Right ventricle myocardium (tissue), 1 donor: ENCODE measurements around the gene CDH6.

DNA sequence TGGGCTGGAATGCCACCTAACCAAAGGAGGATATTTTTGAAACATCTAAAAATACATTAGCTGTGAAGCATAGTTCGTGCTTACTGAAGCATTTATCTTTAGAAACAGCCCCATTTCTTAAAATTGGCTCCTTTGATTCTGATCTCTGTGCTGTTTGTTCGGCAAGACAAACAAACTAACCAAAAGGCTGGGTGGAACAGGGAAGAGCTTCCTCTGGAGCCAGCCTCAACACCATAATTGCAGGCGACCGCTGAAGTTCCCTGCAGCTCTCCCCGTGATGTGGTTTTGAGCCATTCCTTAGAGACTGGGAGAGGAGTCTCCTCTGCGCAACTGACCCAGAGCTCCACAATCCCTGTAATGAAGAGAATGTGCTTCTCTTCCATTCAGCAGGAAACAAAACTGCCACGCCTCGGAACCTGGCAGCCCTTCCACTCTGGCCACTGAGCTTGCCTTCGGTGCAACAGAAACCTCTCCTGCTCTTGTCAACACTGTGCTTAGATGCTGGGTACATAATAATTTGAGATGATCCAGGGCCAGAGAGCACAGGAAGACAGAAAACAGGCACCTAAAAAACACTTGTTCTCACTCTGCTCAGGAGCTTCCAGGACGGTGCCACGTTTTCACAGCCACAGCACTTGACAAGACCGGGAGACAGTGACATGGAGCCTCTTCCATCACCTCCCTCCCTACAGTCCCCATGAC lies 126.3 kb downstream of the MYO10 start:
- PRO-cap, 2 experiments: no peak in any of the 2 experiments

GRCh38 chr5:17219089-17219532 lies 1.7 kb downstream of the BASP1 start:
- PRO-cap, 2 experiments: no peak in any of the 2 experiments

- PRO-cap, 2 experiments: no peak in any of the 2 experiments
These were observed 57.8 kb downstream of the BASP1 start for GRCh38 chr5:17275133-17275812.

DNA sequence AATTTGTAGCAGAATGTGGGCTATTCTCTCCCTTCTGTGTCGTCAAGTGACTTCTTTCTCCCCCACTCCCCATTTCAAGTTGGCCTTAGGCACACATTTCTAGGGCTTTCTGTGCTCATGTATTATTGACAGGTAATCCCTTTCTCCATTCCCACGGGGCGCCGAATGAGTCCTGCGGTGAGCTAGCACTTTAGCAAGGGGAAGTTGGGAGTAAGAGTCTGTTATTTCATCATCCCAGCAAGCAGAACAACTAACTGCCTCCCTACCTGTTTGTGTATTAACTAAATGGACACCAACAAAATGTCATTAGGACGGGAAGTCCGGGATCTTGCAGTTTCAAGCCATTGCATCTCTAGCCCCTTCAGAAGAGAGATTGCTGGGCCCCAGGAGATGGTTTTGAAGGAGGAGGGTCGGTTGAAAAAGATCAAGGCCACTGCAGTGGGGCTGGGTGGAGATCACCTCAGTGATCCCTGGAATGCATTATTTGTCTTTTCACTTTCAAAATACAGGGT lies 90.9 kb downstream of the H3Y2 start:
- PRO-cap, 2 experiments: no peak in any of the 2 experiments

- PRO-cap, 2 experiments: no peak in any of the 2 experiments
These were observed 55.2 kb downstream of the H3Y2 start for GRCh38 chr5:17436689-17437080.

DNA sequence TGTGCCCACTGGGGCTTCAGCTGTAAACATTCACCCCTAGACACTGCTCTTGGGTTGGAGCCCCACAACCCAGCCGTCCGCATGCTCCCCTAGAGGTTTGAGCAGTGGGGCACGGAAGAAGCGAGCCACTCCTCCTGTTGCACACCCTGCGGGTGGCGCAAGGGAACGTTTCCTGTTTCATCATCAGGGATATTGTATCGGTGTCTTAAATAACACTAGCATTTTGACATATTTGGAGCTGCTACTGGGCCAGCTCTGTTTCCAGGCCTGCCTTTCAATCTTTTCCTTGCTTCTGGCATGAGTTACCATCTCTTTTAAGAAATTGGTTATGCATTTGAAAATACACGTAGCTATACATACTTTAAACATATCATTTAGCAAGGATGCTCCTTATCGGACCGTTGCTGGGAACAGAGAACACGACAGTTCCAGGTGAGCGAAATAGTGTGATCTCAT lies 48.0 kb downstream of the H3Y2 start:
- PRO-cap, 2 experiments: no peak in any of the 2 experiments

DNA sequence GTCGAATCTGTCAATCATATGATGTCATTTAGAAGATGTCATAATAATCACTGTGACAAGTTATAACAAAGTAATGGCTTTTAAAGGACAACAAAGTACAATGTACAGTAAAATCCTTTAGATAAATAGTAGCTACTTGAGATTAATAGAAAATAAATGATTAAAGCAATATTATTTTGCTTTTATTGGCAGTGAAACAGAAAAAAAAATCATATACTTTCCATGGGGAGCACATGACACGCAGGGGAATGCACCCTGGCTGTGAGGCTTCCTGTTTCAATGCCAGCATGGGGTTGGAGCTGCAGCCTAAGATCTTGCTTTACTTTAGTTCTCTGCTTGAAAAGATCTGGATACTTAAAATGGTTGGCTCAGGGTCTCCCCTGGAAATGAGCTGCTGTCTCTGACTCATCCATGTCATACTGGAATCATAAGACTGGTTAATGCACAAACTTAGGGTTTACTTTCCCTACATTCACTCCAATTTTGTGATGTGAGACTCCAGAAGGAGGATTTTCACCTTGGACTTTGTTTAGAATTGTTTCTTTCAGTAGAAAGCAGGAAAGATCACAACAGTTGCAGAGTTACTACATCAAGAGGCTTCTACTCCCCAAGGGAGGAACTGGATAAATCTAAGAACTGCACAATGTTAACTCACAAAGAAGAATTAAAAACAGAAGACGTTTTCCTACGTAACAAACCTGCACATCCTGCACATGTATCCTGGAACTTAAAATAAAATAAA lies 263.1 kb upstream of the H3Y1 start:
- PRO-cap, 2 experiments: no peak in any of the 2 experiments

DNA sequence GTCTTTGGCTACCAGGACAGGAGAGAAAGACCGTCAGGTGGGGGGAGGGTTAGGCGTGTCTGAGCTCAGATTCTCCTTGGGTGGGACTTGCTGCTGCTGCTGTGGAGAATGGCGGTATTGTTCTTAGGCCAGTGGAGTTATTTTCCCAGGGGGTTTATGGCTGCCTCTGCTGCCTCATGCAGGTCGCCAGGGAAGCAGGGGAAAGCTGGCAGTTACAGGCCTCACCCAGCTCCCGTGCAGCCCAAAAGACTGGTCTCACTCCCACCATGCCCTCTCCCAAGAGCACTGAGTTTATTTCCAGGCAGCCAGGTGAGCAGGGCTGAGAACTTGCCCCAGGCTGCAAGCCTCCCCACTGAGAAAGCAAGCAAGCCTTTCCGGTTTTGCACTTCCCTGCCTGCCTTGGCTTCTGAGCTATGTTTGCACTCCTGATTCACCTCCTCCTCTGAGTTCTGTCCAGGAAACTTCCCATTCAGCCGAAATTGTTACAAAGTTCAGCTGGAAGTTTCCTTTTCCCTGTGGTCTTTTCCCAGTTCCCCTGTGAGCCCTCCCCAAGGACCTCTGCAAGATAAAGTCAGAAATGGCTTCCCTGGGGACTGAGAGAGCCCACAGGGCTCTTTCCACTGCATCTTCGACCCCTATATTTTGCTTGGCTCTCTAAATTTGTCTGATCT lies 296.1 kb upstream of the H3Y1 start:
- PRO-cap, 2 experiments: no peak in any of the 2 experiments

- PRO-cap, 2 experiments: no peak in any of the 2 experiments
These were observed 481.0 kb upstream of the CDH18 start for GRCh38 chr5:20469067-20469345.

DNA sequence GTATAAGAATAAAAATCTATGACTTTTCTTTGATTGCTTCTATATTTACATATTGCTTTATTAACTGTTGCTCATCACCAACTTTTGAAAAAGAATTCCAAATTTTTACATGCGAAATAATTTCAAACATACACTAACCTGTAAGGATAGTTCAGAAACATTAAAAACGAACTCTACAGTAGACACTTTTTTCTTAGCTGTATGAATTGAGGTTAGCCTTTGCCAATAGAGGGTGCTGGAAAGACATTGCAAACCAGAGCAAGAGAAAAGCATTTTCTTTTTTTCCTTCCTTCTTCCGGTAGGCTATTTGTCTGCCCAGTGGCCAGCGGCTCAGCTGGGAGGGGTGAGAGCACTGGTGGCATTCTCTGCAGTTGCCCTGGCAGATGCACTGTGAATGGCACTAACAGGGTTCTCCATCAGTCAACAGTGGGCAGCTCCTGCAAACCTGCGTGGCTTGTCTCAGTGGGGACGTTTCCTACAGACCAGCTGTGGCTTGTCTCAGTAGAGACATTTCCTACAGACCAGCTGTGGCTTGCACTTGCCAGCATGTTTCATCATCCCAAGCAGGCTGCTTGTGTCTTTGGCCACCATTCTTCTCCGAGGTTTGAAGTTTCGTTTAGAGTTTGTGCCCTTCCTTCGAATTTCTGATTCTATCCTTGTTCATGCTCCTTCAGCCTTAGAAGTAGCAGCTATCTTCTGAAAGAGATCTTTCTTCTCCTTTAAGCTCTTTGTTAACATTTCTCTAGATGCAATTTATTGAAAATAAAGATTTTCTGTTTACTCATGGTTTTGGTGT lies 984.5 kb upstream of the CDH18 start:
- PRO-cap, 2 experiments: no peak in any of the 2 experiments

DNA sequence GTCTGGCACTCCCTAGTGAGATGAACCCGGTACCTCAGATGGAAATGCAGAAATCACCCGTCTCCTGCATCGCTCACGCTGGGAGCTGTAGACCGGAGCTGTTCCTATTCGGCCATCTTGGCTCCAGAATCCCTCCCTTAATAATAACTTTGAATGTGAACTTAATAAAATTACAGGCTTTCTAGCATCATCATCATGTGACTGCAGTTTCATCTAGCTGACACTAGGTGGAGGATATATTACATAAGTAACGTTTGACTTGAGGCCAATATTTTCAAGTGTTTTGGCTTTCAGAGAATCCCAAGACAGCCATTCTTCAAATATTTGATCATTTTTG lies 474.8 kb upstream of the CDH10 start:
- PRO-cap, 2 experiments: no peak in any of the 2 experiments

DNA sequence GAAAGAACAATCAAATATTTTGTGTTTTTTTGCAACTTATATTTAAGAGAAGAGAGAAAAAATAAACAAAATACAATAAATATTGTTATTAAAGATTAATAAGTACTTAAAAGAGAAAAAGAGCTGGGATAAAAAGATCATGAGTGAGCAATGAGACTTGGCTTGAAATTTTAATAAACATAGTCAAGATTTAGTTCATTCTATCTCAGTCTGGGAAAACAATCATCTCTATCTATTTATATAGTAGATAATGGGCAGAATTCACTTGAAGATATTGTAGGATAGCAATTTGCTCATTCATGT lies 669.3 kb downstream of the CDH9 start:
- PRO-cap, 2 experiments: no peak in any of the 2 experiments

DNA sequence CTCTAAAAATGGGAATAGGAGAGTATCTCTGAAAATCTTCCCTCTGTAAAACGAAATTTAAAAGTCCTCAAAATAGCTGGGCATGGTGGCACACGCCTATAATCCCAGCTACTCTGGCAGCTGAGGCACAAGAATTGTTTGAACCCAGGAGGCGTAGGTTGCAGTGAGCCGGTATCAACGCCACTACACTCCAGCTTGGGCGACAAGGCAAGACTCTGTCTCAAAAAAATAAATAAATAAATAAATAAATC lies 152.6 kb upstream of the CDH9 start:
- PRO-cap, 2 experiments: no peak in any of the 2 experiments

GRCh38 chr5:29395680-29396237 lies 1797.7 kb upstream of the CDH6 start:
- PRO-cap, 2 experiments: no peak in any of the 2 experiments

DNA sequence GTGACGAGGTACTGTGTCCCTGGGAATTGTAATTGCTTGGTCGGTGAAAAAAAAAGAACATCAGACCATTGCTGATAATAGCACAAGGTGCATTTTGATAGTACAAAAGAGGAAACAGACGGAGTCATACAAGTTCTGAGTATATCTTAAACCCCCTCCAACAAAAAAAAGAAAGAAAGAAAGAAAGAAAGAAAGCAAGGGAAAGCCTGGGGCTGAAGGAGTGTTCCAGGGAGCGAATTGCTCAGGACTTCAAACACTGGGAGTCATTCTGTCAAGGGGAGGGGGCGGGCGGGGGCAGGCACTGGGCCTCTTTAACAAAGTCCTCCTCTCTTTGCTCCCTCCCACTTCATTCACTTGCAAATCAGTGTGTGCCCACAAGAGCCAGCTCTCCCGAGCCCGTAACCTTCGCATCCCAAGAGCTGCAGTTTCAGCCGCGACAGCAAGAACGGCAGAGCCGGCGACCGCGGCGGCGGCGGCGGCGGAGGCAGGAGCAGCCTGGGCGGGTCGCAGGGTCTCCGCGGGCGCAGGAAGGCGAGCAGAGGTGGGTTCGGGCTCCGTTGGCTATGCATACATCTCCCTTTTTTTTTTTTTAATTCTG lies at the start of gene CDH6:
Gene CDH6 (plus strand): TSS at position 341 of the 598 bp plus-strand sequence.
- PRO-cap, 2 experiments: peak in 2 of 2 experiments; most common plus-strand start position 424 of the sequence (in 1); most common minus-strand start position 264 of the sequence (in 1)

DNA sequence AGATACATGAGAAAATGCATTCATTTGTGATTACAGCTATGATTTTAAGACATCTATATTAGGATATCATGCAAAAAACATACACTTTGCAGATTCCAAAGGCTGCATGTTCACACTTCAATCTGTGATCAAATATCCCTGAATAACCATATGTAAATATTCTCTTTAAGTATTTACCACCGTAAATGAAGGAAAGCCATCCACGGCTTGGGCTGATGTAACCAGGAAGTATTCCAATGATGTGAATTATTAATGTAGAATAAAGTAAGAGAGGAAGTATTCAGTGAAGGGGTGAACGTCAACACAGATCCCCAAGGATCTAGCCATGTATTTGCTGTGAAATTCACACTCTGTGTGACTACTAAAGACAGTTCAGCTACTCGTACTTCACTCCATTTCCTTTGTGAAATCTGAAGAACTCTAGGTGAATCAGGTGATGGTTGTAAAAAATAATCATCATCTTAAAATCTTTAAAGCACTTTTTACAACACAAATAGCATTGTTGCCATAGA lies 75.2 kb downstream of the CDH6 start:
- PRO-cap, 2 experiments: no peak in any of the 2 experiments

GRCh38 chr5:32109086-32110048 lies 64.8 kb downstream of the GOLPH3 start:
- PRO-cap, 2 experiments: no peak in any of the 2 experiments

DNA sequence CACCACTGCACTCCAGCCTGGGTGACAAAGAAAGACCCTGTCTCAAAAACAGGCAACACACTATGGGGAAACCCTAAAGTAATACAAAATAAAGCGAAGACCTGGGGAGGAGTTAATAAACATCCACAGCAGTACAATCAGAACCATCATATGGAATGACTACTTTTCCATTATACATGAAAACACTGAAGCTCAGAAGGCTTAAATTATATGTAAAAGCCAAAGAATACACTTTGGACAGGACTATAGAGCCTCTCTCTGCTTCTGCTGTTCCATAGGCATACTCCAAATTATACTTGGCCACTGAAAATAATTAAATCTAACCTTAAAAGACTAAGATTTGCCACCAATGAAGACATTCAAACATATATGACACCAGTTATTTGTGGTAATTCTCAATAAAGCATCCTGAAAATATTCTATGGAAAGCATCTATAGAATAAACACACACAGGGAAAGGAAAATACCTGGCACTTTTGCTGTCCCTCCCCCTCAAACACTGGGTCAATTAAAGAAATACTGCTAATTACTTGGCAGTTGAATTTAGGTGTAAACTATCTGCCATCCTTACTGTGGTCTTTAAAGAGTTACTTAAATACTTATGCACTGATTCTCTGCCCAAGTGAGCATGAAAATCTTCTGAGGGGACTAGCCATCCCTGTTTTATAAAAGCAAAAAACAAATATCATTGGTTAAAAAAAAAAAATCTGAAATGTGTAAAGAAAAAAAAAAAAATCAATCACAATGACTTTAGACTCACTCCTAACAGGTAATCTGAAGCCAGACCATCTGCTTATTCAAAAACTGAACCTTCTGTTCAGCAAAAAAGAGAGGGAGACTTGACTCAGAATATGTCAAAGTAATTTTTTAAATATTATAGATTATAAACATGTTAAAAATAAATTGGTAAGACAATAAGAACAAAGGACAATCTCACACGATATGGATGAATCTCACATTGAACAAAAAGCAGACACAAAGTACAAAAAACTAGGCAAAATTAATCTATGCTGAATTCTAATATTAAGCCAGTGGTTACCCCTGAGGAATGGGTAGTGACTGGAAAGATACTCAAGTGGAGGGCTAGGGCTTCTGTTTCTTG lies 4.5 kb downstream of the GOLPH3 start:
- PRO-cap, 2 experiments: no peak in any of the 2 experiments

DNA sequence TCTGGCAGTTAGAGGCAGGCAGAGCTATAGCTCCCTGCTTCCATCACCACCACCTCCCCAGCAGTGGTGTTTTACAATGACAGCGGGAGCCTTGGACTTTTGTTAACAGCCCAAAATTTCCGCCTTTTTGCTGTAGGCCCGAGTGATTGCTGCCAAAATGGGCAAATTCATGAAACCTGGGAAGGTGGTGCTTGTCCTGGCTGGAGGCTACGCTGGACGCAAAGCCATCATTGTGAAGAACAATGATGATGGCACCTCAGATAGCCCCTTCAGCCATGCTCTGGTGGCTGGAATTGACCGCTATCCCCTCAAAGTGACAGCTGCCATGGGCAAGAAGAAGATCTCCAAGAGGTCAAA lies 47.6 kb upstream of the GOLPH3 start:
- PRO-cap, 2 experiments: peak in 2 of 2 experiments; most common plus-strand start position 123 of the sequence (in 2)

- PRO-cap, 2 experiments: no peak in any of the 2 experiments
These were observed 55.3 kb upstream of the GOLPH3 start for GRCh38 chr5:32229408-32229886.